Measurements from ENCODE around the gene TREML1.

GRCh38 chr6:39187337-39188352, 41.6 kb downstream of the KCNK5 start:
- RRBS, result no CpG with 5 or more reads among the region's 12 CpGs

- RRBS, result no CpG with 5 or more reads among the region's 9 CpGs
These were observed 15.1 kb downstream of the KCNK5 start for GRCh38 chr6:39213984-39214778.

DNA sequence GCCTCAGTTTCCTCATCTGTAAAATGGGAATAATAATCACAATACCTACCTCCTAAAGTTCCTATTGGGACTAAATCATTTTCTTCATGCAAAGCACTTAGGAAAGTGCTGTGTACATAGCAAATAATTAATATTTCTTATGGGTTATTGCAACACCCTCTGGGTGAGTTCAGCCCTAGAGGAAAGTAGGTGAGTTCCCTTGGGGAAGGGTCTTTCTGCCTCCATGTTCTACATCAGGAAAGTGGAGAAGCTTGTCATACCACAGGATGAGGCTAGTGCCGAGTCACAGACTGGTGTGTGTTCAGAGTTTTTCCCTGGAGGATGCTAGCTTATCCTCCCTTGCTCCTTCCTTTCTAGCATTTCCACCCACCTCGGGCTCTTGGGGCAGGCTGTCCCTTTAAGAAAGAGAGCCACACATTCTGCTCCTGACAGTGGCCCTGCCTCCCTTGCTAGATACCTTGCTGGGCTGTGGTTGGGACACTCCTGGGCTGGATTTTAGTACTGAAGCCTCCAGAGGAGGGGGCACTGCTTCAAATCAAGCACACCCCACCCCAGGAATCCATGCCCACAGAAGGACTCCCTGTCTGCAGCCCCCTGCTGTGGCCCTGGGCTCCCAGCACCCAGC, 28.7 kb downstream of the DAAM2 start:
- RRBS, result no CpG with 5 or more reads among the region's 2 CpGs

- RRBS, result no CpG with 5 or more reads among the region's 4 CpGs
These were observed 49.2 kb downstream of the DAAM2 start for GRCh38 chr6:39841296-39841791.

DNA sequence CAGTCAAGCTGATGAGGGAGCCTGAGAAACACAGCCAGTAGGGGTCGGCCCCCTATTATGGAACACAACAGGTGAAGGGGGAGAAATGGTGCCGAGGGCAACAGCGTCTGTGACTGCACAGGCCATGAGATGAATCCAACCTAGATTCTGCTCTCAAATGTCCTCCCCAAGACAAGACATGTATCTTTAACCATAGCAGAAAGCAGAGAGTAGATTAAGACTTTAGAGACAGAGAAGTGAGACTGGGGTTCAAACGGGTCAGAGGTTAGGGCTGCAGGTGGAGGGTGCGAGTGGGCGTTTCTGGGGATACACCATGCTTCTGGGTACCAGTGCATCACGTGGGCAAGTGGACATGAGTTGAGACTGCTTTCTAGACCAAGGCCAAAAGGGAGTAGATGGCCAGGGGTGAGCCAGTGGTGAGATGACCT, 156.3 kb upstream of the LRFN2 start:
- RRBS, result no CpG with 5 or more reads among the region's 7 CpGs

DNA sequence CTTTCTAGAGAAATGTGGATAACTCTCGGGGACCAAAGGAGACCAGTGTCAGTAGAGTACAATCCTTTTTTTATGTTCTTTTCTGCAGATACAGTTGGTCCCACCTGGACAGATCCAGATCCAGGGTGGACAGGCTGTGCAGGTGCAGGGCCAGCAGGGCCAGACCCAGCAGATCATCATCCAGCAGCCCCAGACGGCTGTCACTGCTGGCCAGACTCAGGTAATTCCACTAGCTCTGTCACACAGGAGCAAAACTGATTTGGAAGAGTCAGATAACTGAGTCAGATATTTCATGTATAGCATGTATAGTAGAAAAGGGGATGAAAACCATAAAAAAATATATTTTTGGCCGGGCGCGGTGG, 16.7 kb downstream of the NFYA start:
- RRBS, result no CpG with 5 or more reads among the region's 5 CpGs

DNA sequence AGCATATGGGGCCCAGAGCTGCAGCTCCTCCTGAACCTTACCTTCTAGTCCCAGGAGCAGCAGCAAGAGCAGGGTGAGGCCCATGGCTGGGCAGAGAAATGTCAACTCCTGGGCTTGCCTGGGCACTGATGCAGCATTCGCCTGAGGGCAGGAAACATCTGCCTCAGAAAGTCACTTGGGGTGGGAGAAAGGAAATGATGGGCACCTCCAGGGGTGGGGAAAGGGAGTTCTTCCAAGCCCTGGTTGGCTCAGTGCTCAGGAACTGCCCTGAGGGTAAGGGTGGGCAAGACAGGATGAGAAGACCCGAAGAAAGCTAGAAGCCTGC, at the start of gene TREML1:
Gene TREML1 (minus strand): TSS at position 143 of the 325 bp plus-strand sequence.
- RRBS, result no CpG with 5 or more reads among the region's 2 CpGs

DNA sequence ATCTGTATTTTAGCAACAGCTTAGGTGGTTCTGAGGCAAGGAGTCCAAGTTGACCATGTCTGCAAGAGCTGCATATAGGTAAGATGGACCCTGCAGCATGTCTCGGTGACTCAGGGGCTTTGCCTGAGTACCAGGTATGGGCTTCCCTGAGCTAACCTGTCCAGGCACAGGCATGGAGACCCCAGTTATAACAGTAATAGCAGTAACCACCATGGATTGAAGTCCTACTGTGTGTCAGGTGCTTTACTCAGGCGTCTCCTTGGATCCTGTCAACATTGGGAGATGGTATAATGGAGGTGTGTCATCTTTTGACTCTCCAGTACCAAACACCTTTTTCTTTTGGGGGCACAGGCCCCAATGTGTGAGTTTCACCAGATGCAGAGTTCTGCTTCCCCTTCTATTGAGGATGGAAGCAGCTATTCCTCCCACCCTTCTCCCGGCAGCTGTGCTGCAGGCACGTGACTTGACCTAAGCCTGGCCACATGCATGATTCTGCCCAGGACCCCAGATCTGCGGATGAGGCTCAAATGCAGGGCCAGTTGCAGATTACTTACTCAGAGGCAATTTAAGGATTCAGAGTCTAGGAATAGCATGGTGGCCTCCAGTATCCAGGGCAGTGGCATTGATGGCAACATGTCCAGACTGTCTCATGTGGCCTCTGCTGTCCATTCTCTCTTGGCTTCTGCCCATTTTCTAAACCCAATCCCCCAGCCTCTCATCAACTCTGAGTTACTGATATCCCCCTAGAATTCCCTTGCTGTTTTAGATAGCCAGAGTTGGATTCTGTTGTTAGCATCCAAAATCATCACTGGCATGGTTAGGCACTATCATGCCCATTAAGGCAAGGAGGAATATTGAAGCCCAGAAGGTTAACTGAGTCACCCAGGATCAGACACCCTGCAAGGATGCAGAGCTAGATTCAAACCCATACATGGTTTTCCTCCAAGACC, 13.6 kb downstream of the TREM1 start:
- RRBS, result no CpG with 5 or more reads among the region's 5 CpGs

DNA sequence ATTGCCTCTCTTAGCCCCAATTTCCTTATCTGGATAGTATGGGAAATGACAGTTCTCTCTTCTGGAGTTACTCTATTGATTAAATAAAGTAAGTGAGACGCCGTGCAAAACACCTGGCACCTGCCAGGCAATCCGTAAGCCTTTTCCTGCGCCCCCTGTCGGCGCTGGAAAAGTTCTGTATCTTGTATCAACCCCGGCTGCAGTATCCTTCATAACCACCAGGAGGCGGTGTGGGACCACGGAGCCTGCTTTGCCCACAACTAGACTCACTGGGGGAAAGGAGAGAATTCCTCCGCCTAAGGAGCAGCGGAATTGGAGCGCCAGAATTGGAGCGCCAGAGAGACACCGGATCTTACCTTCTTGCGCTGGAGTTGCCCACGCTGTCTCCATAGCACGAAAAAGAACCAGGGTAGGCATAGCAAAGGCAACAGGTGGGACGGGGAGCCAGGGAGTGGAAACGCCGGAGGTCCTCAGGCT, 33.5 kb downstream of the NCR2 start:
- RRBS, result 6% methylated on average over 3 of the region's 20 CpGs

GRCh38 chr6:41371223-41371941, 36.0 kb downstream of the NCR2 start:
- RRBS, result 8% methylated on average over 27 of the region's 41 CpGs

DNA sequence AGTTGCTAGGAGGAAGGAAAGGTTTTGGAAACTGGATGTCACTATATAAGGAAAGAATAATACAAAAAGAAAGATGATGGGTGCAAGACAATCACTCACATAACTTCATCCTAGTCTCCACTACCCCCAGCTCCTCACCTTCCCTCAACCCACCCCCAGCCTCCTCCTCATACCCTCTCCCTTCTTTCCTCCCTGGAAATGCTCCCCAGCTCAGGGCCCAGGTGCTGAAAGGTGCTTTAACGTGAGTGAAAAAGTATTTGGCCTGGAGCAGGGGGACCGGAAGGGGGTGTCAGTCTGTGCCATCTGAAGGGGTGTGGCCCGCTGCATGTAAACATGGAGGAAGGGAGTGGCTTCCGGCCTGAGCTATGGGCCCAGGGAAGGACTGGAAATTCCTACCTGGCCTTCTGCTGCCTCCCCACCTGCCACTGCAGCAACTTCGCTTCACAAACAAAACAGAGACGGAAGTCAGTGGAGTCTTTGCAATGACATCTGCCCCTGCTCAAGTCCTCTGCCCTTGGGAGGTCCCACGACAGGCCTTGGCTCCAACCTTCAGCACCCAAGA, 28.2 kb upstream of the FOXP4 start:
- RRBS, result 39% methylated on average over 2 of the region's 7 CpGs

DNA sequence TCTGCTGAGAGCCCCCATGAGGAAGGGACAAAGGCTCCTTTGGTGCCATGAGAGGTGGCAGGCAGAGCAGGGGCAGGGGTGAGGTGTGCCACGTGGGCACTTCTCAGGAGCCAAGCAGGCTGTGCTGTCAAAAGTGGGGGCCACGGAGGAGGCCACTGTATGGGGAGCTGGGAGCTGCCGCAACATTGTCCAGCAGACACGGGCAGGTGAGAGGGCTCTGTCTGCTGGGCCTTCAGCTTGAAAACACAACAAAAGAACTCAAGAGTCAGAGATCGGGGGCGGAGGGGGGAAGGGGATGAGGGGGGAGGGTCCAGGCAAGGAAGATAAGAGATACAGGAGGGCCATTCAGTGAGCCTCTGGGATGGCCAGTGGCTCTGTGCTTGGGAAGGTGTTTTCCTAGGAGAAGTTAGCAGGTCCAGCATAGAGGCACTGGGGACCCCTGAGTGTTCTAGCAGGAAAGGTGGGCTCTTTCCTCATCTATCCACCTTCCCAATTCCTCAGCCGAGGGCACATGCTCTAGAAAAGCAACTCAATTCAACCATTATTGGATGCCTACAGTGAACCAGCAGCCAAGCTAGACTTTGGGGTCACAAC, 21.4 kb upstream of the FOXP4 start:
- RRBS, result no CpG with 5 or more reads among the region's 7 CpGs

- RRBS, result no CpG with 5 or more reads among the region's 7 CpGs
These were observed 14.0 kb upstream of the FOXP4 start for GRCh38 chr6:41532200-41532527.

- RRBS, result no CpG with 5 or more reads among the region's 11 CpGs
These were observed 17.1 kb downstream of the FOXP4 start for GRCh38 chr6:41563015-41563867.

- RRBS, result 87% methylated on average over 2 of the region's 28 CpGs
These were observed 38.7 kb upstream of the MDFI start for GRCh38 chr6:41599126-41600349.

DNA sequence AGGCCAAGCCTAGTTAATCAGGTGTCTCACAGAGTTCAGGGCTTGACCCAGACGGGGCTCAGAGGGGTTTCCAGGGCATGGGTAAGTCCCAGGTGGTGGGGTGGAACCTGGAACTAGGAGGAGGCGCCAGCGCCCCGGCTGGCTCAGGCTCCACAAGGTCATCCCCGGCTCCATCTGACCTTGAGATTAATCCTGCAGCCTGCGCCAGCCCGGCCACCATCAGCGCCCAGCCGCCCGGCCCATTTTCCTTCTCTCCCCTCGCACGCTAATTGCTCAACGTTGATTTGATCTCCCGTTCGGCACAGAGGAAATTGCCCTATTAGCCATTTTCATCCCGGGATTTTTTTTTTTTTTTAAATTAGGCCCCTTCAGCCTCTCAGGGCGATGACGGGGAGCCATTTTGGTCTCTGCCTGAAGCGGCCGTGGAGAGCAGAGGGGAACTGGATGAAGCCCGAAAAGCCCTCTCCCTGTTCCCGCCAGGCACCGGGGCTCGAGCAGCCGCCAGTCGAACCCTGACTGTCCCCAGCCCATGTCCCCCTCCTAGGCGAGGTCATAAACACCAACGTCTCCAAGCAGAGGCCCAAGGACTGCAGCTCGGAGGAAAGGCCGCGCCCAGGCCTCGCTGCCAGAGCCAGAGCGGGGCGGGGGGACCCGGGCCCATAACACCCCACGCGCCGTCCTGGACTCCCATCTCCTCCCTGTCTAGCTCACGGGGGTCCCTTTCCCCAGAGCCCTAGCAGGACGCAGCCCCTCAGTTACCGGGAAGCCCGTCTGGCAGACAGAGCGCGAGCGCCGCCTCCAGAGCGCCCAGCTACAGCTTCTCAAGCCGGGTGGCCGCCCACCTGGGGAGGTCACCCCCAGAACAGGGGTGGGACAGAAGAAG, 44.7 kb downstream of the MDFI start:
- RRBS, result 24% methylated on average over 15 of the region's 49 CpGs

- RRBS, result 33% methylated on average over 3 of the region's 14 CpGs
These were observed 2.6 kb downstream of the TFEB start for GRCh38 chr6:41732516-41733582.

- RRBS, result no CpG with 5 or more reads among the region's 7 CpGs
These were observed 4.2 kb downstream of the TOMM6 start for GRCh38 chr6:41791165-41792657.

DNA sequence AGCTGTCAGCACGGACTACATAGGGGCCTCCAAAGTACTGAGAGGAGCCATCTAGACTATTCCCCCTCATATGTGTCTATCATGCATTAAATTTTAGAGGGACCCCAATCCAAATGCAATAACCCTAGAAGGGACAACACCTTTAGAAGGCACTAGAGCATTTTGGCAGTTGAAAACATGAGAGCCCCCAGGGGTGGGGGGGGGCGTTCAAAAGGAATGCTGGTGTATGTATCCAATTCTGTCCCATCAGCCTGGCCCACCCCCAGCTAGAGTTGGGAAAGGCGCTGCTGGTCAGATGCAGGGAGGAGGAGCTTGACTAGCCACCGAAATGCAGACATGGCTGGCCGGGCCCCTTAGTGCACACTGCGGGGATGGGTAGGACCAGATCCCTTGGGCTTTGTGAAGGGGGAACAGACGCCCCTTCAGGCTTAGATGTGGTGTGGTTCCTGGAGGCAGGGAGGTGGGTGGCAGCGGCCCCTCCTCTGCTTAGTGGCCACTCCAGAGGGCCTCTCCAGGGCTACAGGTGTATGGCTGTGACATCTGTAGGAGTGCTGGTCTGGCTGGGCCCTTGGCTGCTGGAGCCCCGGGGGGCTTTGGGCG, 6.1 kb downstream of the CCND3 start:
- RRBS, result no CpG with 5 or more reads among the region's 10 CpGs

DNA sequence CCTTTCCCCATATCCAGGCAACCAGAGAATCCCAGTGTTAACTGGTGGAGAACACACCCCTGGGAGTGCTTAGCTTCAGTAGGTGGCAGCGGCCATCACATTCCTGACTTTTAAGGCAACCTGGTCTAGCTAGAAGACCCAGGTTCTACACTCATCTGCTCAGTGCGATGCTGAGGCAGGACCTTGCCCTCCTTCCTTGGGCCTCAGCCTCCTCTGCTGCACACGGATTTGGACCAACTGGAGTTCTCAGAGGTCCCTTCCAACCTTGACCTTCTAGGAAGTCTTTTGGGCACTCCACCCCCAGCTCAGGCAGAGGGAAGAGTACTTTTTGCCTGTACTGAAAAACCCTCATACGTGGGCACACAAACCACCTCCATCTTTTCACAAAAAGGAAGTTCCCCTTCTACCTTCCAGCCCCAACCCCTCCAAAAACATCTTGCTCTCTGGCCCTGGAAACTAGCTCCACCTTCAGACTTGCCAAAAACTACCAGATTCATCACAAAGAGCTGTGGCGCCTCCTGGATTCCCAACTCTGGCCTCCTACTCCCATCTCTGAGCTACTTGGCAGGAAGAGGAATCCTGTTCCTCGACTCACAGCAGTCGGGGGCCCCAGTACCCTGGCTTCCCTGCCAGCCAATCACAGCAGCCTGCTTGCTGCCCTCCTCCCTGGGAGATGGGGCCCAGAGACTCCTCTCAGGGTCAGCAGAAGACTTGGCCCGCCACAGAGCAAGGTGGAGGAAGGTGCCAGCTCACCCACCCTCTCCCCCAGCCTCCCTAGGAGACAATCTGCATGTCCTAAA, 2.8 kb downstream of the CCND3 start:
- RRBS, result no CpG with 5 or more reads among the region's 8 CpGs

Data from AG09309 (cell line).